NALM6 (cell line): ENCODE measurements around a stretch of chr3.

DNA sequence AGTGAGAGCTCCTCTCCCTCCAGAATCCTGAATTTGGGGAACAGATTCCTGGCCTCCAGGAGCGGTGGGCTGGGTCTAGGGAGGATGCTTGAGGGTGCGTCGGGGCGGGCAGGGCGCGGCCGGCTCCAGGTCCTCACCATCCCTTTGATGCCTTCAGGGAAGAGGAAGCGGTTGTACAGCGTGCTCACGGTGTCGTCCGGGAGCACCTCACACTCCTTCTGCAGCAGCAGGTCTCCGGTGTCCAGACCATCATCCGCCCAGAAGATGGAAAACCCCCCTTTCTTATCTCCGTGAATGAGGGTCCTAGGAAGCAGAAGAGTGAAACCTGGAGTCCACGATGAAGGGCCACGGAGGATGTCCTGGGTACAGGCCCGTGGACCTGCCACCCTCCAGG, 23.2 kb downstream of the ALDH1L1 start:
- PRO-cap, result no peak

DNA sequence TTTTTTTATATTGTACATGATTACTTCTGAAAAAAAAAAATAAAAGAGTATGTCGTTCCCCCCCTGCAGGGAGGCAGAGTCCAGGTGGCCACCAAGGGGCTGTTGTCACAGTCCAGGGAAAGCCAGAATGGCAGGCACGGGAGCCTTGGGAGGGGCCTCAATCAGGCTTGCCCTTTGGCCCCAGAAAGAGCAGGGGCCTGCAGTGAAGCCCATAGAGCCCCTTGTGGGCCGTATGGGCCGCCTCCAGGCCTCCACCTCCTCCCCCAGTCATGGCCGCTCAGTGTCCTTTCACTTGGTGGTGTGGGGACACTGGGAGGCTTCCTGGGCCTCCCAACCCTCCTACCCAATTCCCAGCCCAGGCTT, 1.5 kb downstream of the ALDH1L1 start:
- PRO-cap, result no peak

DNA sequence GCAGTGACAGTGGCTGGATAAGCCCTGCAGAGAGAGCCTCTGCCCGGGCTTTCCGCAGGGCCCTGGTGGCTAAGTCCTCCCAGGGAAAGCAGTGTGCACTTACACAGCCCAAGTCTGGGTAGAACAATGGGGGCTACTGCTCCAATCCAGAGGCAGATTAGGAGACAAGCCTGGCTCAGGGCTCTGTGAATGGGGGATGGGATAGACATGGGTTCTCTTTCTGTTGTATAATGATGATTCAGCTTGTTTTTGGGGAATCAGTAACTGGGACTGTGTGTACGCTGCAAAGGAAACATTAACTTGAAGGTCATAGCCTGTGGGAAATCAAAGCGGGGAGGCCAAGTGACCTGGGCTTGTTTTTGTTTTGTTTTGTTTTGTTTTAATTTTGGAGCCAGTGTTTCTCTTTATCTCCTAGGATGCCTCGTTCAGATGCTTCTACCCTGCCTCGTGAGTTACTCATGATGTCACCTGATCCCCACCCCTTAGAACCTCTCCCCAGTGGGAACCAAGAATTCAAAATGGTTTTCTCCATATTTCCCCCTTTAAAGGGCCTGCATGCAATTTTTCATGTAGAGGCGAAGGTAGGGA, 4.2 kb upstream of the ALDH1L1 start:
- PRO-cap, result no peak

DNA sequence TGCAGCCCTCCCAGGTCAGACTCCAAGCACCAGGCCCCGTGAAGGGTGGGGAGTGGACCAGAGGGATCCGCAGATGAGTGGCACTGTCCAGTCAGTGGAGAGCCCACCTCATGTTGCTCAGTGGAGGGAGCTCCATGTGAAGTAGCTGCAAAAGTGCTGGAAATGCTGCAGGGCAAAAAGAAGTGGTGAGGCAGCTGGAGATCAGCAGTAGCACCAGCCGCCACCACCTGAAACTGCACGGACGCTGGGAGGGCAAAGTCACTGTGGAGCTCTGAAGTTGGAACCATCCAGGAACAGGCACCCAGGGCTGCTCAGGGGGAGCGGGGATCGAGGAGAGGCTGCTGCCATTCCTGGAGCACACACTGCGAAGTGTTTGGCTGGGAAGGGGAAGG, 6.3 kb upstream of the ALDH1L1 start:
- PRO-cap, result no peak

DNA sequence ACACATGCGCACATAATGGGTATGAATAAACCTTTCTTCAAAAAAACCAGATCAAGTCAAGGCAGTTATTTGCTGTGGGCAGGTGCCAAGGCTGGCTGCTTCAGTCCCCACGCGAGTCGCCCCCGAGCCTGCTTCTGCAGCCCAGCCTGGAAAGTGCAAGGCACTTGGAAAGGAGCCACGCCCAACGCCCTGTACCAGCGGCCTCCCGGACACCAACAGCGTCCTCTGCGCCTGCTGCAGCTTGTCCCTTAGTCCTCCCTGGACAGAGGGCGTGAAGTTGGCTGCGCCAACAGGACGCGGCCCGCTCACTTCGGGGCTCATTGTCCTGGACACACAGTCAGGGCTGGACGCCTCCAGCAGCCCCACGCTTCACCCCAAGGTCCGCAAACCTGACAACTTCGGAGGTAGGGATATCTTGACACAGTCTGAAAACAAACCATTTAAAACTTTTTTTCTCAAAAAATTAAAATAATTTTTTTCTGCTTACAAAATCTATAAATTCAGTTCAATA, 68.8 kb downstream of the KLF15 start:
- PRO-cap, result no peak

- PRO-cap, result no peak
Measured at GRCh38 chr3:126357741-126358045, 485 bp upstream of the KLF15 start.

DNA sequence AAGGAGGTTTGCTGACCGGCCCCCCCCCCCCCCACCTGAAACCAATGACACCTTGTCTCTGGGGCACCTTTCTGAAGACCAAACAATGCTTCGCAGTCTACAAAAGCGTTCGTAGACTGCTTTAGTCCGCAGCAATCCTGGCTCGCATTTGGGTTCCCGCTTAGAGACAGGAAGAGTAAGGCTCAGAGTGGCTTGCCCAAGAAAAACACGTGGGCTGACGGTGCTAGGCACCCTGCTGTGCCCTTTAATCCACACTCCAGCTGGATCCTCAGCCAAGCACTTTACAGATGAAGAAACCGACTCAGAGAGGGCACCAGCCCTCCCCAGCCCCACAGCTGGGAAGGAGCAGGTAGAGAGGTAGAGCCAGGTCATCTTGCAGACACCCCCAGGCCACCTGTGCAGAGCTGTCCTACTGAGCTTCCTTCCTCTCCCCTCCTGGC, 858 bp upstream of the KLF15 start:
- PRO-cap, result no peak

DNA sequence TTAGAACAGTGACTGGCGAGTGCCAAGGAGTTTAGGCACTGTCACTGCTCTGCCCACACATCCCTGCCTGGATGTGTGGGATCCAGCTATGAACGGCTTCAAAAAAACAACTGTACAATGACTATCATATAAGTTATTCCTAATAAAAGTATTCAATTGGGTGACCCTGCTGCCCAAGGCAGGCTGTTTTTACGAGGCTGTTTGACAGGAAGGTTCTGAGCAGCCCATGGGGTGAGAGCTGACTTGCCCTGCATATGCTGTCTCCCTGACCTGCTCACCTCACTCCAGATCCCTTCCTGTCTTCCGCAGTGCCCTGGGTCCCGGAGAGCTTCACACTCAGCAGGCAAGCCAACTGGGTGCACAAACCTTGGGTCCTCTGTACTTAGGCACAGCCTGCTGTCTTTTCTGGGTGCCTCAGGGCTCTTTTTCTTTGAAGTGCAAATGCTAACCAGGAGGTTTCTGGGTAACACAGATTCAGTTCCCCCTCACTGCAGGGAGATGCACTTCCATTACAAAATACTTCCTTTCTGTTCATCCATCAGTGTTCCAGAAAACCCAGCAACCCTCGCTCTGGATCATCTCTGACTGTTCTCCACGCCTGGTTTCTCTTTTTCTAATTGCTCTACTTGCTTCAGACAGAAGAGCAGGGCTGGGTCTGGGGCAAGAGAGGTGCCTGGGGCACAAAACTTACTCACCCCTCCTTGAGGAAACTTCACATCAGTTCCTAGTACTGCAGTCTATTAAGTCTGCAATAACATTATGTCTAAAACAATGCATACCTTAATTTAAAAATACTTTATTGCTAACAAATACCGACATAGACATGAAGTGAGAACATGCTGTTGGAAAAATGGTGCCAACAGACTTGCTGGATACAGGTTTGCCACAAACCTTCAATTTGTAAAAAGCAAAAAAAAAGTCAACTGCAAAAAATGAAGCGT, 32.7 kb downstream of the ZXDC start:
- PRO-cap, result no peak

DNA sequence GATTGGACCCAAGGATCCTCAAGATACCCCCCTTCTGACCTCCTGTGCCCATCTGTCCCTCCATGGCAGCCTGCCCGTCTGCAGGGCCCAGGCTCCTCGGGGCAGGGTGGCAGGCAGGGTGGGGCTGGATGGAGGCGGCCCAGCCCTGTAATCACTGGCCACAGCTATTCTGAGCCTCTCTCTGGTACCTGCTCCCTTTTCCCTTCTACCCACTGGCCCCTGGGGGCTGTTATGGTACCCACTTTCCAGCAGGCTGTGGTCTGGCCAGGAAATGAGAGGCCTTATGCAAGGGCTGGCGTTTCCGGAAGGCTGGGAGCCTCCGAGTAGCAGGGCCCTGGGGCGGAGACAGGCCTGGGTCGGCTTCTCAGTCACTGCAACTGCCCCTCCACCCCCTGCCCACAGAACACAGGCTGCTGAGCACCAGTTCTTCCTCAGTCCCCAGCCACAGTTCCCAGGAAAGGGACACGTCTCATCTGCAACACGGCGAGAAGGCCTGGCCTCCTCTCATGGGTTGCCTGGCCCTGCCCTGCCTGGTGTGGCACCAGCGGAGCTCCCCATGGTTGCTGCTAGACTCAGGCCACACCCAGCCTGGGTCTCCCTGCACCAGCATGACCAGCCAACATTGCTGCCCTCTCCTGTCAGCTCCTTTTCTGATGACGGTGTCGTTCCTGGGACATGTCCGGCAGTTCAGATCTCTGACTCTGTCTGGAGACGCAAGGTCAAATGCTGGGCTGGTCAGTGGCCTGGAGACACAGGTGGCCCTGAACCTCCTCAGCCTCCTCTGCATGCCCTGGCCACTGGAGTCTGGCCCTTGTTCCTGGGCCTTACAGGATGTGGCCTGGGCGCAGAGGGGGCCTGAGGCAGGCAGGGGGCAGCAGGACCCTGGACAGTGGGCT, 6.4 kb downstream of the CHST13 start:
- PRO-cap, result no peak

- PRO-cap, result no peak
Measured at GRCh38 chr3:126704425-126704959, 452 bp downstream of the CHCHD6 start.

- PRO-cap, result no peak
Measured at GRCh38 chr3:126750546-126751043, 46.6 kb downstream of the CHCHD6 start.

DNA sequence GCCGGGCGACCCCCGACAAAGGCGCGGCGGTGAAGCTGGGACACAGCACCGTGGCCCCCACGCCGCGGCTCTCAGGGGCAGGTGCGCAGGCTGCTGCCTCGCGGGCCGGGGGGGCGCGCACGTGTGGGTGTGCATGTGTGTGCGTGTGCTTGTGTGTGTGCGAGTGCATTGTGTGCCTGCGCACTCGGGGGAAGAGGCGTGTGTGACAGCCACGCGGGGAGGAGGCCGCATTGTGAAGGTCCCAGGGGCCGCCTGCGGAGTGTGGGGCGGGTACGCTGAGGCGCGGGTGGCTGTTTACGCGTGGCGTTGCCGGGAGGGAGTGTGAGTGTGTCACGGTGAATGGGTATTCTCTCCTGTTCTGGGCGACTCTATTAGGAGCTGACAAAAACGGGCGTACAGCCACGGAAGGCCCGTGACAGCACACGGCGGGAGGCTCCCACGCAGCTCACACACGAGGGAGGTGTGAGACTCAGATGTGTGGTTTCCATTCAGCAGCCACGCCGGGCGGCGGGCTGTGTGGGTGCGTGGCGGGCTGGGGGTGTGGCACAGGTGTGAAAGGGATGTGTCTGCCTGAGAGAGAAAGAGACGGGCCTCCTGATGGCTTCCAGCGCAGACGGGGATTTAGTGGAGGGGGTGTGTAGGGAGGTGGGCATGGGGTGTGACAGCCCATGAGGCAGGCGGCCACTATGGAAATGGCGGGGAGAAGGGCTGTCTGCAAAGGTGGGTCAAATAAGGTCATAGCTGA, 674 bp downstream of the PODXL2 start:
- PRO-cap, result no peak

- PRO-cap, result no peak
Measured at GRCh38 chr3:127682364-127683142, 9.8 kb downstream of the ABTB1 start.

DNA sequence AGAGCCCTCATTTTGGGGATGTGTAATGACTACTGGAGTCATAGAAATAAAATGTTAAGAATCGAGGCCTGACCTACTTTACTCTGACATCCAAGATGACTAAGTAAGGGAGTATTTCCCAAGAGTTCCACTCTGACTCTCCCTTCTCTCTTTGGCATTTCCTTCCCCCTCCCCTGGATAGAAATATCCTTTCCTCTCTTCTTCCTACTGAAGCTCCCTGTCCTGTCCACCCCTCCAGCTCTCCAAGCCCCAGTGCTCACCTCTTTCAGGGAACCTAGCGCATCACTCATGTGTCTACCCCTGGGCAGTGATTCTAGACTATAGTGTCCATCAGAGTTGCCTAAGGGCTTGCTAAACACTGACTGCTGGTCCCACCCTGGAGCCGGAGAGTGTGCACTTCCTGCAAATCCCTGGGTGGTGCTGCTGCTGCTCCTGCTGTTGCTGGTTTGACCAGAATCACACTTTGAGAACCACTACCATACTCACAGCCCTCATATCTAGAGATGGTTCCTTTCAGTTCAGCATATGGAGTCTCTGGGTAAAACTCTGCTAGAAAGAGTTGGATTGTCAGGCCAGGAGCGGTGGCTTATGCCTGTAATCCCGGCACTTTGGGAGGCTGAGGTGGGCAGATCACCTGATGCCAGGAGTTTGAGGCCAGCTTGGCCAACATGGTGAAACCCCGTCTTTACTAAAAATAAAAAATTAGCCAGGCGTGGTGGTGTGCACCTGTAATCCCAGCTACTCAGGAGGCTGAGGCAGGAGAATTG, 53.6 kb downstream of the MGLL start:
- PRO-cap, result no peak

GRCh38 chr3:127803481-127804034, 18.8 kb downstream of the MGLL start:
- PRO-cap, result no peak

GRCh38 chr3:128064656-128065419, 12.6 kb downstream of the SEC61A1 start:
- PRO-cap, result no peak

DNA sequence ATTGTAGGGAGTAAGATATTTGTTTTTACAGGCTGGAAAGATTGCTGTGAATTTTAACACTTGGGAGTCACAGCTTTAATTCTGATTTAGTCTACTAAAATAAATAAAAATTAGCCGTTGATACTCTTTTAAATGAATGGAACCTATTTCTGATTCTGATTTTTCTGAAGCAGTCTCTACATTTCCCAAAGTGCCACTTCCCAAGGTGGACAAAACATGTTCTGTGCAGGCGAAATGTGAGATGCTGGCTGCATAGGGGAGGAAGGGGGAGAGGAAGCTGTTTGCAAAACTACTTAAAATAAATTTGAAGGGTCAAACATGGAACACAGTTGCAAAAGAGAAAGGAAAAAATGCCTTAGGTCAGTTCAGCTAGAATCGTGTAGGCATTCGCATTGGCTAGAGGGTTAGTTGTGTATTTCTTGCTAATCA, 25.7 kb downstream of the EEFSEC start:
- PRO-cap, result no peak

DNA sequence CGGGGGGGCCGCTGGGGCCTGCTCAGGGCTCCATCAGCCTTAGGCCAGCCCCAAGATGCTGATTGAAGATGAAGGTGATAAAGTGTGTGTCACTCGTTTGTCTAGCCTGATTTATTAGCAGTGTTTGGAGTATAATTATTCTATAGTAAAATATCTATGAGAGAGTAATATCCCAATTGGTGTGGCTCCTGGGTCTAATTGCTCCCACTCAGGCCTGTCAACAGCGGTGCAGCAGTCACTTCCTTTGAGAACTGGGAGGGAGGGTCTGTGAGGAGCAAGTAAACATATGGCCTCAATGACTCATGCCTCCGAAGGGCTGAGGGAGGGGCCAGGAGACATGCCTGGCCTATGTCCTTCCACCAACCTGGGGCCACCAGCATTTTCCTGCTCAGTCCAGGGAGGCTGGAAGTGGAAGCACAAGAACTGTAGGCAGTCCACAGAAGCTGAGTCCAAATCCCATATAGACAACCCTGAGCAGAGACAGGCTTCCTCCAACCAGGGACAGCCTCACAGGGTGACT, 123.2 kb downstream of the DNAJB8 start:
- PRO-cap, result no peak

DNA sequence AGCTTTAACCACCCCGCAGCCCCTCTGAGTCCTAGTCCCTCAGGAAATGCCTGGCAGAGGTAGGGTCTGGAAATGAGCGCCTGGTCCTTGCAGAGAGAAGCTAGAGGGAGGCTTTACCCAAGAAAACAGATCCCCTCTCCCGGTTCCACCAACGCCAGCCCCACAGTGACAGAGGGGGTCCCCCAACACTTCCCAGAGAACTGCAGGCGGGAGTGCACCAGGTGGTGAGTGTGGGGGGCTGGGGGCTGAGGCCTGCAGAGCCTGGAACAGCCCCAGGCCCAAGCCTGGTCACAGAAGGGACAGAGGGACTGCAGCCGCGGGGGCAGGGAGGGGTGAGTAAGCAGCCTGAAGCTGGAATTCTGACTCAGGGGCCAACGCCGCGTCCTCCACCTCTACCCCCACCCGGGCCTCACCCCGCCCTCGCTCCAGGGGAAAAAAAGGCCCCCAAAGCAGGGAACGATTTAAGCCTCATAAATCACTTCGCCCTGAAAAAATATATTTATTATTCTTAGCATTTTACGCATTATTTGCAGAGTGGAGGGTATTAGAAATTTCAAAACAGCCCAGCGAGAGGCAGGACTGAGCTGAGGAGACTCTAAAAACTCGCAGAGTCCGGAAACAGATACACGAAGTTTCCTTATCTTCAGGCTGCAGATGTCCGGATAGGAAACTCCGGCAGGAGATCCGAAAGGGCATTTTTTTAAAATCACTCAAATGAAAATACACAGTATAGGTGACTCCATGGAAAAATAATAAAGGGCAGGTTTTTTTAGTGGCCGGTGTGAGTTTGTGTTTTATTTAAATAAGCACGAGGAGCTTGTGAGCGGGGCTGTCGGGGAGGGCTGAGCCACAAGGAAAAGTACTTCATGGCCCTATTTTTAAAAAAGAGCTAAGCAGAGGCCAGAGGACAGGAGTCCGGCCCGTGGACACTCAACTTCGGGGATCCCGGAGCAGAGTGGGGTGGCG, 10.0 kb downstream of the GATA2 start:
- PRO-cap, result no peak

DNA sequence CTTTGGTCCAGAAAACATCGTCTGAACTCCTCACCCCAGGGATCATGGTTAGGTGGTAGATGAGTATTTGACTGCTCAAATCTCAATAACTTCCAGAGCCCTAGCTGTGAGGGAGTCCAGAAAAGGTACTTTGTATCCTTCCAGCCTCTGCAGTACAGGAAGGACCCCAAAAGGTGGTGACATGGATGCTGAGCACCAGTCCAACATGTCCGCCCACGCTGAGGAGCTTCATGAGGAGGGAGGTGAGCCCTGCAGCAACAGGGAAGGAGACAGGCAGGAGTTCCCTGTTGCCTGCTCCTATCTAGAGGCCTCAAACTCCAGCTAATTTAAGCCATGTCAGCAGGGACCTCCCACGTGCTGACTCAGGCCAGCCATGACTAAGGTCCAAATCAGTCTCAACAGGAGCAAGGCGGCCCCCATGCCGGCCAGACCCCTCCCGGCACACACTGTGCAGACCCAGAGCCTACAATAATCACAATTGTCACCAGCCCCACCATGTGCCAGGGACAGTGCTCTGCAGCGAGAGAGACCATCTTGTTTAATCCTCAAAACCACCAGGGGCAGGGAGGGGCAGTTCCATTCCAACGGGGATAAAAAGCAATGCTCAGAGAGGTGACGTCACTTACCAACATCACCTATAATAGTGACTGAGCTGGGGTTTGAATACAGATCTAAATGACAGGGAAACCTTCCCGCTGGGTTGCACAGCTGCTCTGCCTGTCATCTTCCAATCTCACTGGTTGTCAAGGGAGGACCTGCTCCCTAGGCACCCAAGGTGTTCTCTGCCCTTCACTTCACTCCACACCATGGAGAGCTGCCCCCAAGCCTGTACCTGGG, 54.5 kb upstream of the GATA2 start:
- PRO-cap, result no peak